ENCODE measurements around the gene RHBDD3.

DNA sequence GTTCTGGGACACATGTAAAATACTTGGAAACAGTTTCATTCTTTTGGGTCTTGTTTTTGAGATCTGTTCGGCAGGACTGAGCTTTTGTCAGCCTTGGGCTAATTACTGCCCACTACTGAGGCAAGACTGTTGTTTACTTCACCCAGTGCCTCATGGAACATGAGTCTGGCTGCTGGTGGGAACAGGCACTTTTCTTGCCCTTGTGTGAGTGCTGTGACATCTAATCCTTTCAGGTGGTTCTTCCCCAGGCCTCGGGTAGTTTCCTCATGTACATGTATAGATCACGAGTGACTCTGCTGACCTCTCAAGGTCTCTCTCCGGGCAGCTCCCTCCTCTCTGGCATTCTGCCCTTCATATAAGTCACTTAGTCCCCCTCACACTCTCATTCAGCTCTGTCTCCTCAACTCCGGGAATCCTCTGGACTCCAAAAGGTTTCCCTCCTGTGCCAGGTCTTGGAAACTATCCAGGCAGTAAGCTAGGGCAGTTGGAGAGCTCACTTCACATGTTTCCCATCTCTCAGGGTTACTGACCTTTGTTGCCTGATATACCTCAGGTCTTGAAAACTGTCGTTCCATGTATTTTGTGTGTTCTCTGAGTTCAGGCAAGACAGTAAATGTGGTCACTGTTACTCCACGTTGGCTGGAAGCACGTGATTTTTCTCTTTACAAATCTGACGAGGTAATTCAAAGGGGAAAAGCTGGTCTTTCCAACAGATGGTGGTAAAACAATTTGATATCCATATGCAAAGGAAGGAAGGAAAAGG, 40.3 kb upstream of the PITPNB start:
- RRBS, result 93% methylated on average over 2 of the region's 9 CpGs

- RRBS, result no CpG with 5 or more reads among the region's 4 CpGs
Measured at GRCh38 chr22:28034610-28035252, 115.7 kb upstream of the PITPNB start.

- RRBS, result no CpG with 5 or more reads among the region's 3 CpGs
Measured at GRCh38 chr22:28750739-28750960, 8.8 kb downstream of the HSCB start.

- RRBS, result no CpG with 5 or more reads among the region's 8 CpGs
Measured at GRCh38 chr22:28760027-28760917, 12.2 kb upstream of the CCDC117 start.

- RRBS, result no CpG with 5 or more reads among the region's 5 CpGs
Measured at GRCh38 chr22:28783950-28784761, 11.7 kb downstream of the CCDC117 start.

- RRBS, result no CpG with 5 or more reads among the region's 4 CpGs
Measured at GRCh38 chr22:28821498-28822023, 49.1 kb downstream of the CCDC117 start.

- RRBS, result no CpG with 5 or more reads among the region's 8 CpGs
Measured at GRCh38 chr22:28978173-28978726, 83.4 kb downstream of the C22orf31 start.

DNA sequence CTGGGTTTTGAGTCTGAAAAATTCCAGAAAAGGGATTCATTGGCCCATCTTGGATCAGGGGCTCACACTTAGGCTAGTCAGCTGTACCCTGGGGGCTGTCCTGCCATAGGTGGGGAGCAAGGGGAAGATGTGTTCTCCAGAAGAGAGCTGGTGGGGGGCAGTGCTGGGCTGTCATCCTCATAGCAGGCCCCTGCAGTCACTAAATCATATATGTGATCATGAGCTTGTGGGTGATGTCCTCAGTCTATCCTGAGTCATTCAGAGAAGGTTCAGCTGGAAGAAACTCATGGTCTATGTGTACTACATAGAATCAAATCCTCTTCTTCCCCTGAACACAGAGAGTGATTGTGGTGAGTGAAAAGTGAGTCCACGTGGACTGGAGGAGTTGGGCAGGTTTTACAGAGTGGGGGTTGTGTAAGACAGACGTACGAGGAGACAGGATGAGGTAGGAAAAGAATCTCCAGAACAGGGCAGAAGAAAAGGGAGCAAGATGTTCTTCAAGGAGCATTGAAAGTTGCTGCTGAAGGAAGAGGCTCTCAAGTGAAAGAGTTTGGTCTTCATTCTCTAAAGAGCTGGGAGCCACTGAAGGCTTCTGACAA, 69.0 kb downstream of the C22orf31 start:
- RRBS, result no CpG with 5 or more reads among the region's 3 CpGs

- RRBS, result no CpG with 5 or more reads among the region's 7 CpGs
Measured at GRCh38 chr22:29022016-29022708, 39.5 kb downstream of the C22orf31 start.

DNA sequence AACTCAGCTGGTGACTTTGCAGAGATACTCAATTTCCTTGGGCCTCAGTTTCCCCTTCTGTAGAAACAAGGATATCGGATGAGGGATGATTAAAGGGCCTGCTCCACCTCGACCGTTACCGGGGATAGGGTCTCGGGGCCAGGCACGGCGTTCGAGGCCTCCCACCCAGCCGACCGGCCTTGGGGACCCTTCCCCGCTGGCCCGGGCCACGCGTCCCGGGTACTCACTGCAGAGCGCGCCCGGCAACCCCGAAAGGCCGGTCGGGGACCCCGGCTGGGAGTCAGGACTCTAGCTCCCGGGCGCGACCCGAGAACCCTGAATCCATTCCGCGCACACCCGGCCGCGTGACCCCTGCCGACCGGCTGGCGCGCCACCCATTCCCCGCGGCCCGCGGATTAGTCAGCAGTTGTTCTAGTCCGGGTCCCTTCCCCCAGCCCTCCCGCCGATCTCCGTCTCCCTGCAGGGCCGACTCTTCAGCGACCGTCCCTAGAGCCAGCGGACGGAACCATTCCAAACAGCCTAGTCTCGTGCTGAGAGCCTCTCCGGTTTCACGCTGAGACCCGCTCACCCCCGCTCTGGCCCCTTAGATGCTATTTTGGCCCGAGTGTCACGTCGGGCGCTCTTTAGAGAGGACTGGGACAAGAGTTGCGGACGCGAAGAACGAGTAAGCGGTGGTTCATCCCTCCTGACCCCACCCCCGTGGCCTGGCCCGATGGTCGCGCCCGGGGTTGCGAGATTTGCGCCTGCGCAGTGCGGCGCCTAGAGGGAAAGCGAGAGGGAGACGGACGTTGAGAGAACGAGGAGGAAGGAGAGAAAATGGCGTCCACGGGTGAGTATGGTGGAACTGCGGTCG, at the start of gene RHBDD3:
TSS of gene RHBDD3 (minus strand) at position 461 of the 853 bp plus-strand sequence.
- RRBS, result 2% methylated on average over 15 of the region's 80 CpGs

- RRBS, result 87% methylated on average over 6 of the region's 21 CpGs
Measured at GRCh38 chr22:29310959-29311543, 4.4 kb downstream of the RASL10A start.

- RRBS, result no CpG with 5 or more reads among the region's 4 CpGs
Measured at GRCh38 chr22:29489900-29490417, 9.9 kb downstream of the NEFH start.

GRCh38 chr22:29821081-29821865, 16.8 kb downstream of the ASCC2 start:
- RRBS, result no CpG with 5 or more reads among the region's 11 CpGs

- RRBS, result no CpG with 5 or more reads among the region's 6 CpGs
Measured at GRCh38 chr22:29902745-29903290, 19.8 kb downstream of the MTMR3 start.

GRCh38 chr22:30047272-30047878, 32.9 kb upstream of the HORMAD2 start:
- RRBS, result no CpG with 5 or more reads among the region's 4 CpGs

GRCh38 chr22:30078753-30079183, 1.5 kb upstream of the HORMAD2 start:
- RRBS, result no CpG with 5 or more reads among the region's 4 CpGs

DNA sequence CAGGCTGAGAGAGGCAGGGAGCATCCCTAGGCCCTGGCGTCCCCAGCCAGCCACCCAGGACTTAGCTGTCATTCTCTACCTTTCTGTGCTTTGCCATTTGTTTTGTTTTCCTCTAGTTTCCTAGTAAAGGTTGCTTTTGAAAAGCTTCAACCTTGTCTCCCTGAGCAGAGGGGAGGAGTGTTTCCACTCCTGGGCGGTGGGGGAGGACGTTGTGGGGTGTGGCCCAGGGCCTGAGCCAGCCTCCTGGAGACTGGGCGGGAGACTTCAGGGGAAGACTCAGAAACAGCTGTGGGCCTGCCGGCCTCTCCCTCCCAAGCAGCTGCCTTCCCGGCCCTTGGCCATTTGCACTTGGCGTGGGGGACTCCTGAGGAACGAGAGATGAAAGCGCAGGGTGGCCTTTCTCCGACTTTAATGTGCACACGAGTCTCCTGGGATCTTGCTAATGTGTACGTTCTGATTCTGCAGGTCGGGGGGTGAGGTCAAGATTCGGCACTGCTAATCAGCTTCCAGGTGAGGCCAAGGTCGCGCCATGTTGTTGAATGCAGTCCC, 8.0 kb downstream of the LIF start:
- RRBS, result no CpG with 5 or more reads among the region's 16 CpGs

DNA sequence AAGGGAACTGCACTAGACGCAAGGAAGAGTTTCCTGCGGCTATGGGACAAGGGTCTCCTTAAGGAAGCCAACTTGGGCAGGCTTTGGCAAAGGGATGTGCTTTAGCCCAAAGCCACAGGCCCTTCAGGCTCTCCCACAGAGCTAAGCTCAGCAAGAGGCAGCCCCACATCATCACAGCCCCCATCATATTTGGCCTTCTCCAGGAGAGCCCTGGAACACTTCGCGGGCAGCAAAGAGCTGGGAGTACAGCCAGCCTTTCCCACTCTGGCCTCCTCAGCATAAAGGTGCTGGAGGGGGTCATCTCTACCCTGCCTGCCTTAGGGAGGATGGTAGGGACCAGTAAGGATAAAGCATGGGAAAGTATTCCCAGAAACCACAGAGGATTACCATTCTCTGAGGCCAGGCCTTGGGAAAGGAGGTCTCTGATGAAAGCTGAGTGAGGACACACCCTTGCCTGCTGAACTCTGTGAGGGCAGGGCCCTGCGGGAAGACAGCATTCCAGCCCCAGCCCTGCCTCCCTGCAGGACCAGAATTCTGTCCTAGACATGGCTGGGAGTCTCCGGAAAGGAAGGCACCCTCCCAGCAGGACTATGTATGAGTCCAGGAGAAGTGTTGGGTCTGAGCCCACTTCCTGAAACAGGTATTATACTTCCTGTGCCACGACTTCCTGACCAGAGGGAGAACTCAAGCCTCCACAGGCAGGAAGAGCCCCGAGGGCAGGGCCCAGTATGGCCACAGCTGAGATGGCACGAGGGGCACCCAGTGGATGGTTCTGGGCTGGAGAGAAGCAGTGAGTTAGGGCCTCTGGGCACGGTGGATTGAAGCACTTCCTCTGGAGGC, 12.8 kb upstream of the CASTOR1 start:
- RRBS, result no CpG with 5 or more reads among the region's 10 CpGs

- RRBS, result no CpG with 5 or more reads among the region's 7 CpGs
Measured at GRCh38 chr22:30304432-30305182, 15.3 kb upstream of the CASTOR1 start.

GRCh38 chr22:30404275-30404880, 7.6 kb downstream of the SEC14L2 start:
- RRBS, result 91% methylated on average over 3 of the region's 7 CpGs

Data from SK-N-MC (cell line).